ENCODE results near the genes NKIRAS2, KCNH4, CNTNAP1 and VPS25.

- PRO-cap, 3 experiments: no peak in any of the 3 experiments
- RAMPAGE, long total RNA: no peak
- RRBS, 2 experiments: no CpG with 5 or more reads among the region's 4 CpGs
These were observed 1.2 kb upstream of the ACLY start for GRCh38 chr17:41919860-41920441.

DNA sequence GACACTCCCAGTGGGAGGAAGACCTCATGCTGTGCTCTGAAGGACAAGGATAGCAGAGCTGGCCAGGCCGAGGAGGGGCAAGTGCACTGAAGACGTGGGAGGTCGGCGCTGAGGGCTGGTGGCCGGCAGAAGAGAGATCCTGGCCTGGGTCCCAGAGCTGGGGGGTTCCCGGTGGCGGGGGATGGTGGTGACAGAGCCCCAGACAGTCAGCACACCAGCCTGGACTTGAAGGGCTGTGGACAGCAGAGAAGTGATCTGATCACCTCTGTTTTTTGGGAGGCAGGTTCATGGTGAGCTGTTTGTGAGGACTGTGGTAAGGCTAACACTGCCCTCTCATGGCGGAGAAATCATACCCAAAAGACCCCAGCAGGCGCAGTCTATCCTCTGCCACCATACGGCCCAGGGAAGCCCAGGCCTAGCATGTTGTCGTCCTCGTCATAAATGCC lies 7.0 kb upstream of the CNP start:
- PRO-cap, 3 experiments: no peak in any of the 3 experiments
- RAMPAGE, long total RNA: no peak
- RRBS, 2 experiments: 0 to 10% methylated on average over 1 to 2 of the region's 12 CpGs

DNA sequence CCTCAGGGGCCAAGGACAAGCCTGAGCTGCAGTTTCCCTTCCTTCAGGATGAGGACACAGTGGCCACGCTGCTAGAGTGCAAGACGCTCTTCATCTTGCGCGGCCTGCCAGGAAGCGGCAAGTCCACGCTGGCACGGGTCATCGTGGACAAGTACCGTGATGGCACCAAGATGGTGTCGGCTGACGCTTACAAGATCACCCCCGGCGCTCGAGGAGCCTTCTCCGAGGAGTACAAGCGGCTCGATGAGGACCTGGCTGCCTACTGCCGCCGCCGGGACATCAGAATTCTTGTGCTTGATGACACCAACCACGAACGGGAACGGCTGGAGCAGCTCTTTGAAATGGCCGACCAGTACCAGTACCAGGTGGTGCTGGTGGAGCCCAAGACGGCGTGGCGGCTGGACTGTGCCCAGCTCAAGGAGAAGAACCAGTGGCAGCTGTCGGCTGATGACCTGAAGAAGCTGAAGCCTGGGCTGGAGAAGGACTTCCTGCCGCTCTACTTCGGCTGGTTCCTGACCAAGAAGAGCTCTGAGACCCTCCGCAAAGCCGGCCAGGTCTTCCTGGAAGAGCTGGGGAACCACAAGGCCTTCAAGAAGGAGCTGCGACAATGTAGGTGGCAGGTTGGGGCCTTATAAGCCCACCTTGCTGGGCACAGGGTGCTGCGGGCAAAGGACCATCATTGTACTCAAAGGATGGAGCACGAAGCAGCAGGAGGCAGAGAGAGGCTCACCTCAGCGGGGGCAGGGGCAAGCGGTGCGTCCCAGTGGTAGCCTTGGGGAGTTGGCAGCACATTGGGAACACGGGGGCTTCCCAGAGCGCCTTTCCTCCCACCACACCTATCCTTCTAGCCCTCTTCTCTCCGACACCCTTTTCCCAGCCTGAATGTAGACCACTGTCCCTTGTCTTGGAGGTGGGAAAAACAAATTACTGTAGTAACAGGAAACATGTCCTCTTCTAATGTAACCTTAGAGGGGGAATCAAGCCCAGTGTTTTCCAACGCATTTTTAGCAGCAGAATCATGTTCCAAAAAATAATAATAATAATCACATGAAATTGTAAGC lies 1.9 kb downstream of the CNP start:
- PRO-cap, 3 experiments: no peak in any of the 3 experiments
- RAMPAGE, long total RNA: no peak
- RRBS, 2 experiments: 83 to 93% methylated on average over 9 of the region's 42 CpGs

GRCh38 chr17:41989610-41990185 lies 23.1 kb downstream of the CNP start:
- PRO-cap, 3 experiments: no peak in any of the 3 experiments
- RAMPAGE, long total RNA: no peak
- RRBS, 2 experiments: no CpG with 5 or more reads among the region's 1 CpG

DNA sequence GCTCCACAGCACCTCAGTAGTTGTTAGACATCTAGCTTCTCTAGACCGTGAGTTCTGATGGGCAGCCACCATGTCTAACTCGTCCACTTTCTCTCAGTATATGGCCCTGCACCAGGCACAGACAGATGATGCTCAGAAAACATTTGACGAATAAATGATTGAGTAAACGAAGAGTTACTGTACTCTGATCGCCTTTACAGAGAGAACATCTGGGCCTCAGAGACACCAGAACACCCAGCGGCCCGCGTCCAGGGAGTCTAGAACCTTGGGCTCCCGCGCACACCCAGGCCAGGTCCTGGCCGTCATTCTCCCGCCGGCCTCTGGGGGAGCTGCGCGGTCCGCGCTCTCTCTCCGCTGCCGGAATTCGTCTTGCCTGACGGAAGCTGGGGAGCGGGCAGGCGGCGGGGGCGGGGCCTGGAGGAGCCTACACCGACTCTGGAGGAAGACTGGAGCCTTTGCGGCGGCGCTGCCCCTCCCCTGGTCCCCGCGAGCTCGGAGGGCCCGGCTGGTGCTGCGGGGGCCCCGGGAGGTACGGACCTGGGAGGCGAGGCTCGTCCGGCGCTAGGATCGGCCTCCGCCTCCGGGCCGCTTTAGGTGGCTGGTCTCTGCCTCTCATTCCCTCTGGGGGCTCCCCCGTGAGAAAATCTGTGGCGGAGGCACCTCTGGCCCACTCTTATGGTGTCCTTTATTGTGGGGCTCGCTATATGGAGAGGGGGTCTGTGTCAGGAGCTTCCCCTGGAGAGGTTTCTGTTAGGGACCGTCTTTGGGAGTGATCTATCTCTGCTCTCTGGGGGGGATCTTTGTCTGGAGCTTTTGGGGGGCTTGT lies at the start of gene NKIRAS2:
Gene NKIRAS2 (plus strand): TSS at position 415 of the 826 bp plus-strand sequence.
- PRO-cap, 3 experiments: peak in 3 of 3 experiments; most common plus-strand start position 397 of the sequence (in 2); most common minus-strand start position 304 of the sequence (in 2)
- RAMPAGE, long total RNA: start-site peak on the plus strand centred at position 428 of the sequence, 44 bp wide, 112 and 41 reads in 2 replicates
- RRBS, 2 experiments: 2 to 3% methylated on average over 7 to 14 of the region's 48 CpGs

GRCh38 chr17:42111585-42112385 lies 729 bp downstream of the DHX58 start:
- PRO-cap, 3 experiments: no peak in any of the 3 experiments
- RAMPAGE, long total RNA: no peak
- RRBS, 2 experiments: no CpG with 5 or more reads among the region's 18 CpGs

DNA sequence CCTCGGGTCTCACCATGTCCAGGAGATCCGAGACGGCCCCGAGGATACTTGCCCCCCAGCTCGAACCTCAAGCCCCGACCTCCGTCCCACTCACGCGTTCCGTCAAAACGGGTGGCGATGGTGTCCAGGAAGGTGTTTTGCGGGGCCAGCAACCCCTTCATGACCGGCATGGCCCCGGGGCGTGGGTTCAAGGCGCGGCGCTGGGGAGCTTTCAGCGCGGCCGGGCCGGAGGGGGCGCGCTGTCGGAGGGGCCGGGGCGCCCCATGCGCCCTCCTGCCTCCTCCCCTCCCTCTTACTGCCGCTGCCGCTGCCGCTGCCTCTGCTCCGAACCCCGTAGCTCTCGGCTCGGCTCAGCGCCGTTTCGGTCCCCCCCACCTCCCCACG lies at the start of gene KCNH4:
Gene KCNH4 (minus strand): TSS at position 367 of the 384 bp plus-strand sequence.
- PRO-cap, 3 experiments: no peak in any of the 3 experiments
- RAMPAGE, long total RNA: no peak
- RRBS, 2 experiments: 3 to 6% methylated on average over 8 of the region's 40 CpGs

- PRO-cap, 3 experiments: no peak in any of the 3 experiments
- RAMPAGE, long total RNA: no peak
- RRBS, 2 experiments: no CpG with 5 or more reads among the region's 10 CpGs
These were observed 354 bp upstream of the HCRT start for GRCh38 chr17:42185574-42186038.

DNA sequence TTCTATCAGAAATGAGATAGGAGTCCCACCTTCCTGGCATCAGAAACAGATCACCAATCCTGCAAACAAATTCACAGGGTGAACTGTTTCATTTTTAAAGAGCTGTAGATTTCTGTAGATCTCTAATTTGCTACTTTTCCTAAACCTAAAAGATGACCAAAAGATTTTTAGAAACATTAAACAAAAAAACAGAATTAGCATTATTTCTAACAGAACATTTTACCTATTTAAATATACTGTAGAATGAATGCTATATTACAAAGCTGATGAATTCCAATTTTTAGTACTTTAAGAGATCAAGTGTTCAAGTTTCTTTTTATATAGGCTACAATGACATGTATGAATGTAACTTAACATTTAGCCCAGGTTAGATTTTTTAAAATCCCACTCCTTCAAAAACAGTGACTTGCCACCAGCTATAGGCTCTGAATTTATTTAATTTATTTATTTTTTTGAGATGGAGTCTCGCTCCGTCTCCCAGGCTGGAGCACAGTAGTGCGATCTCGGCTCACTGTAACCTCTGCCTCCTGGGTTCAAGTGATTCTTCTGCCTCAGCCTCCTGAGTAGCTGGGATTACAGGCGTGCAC lies 7.5 kb downstream of the STAT5B start:
- PRO-cap, 3 experiments: no peak in any of the 3 experiments
- RAMPAGE, long total RNA: no peak
- RRBS, 2 experiments: no CpG with 5 or more reads among the region's 5 CpGs

- PRO-cap, 3 experiments: peak in 1 of 3 experiments; most common plus-strand start chr17:42312415 (in 1); most common minus-strand start chr17:42312247 (in 1)
- RAMPAGE, long total RNA: no peak
- RRBS, 2 experiments: under 1 to 3% methylated on average over 5 to 11 of the region's 48 CpGs
These were observed 23.9 kb downstream of the STAT5A start for GRCh38 chr17:42312029-42312839.

DNA sequence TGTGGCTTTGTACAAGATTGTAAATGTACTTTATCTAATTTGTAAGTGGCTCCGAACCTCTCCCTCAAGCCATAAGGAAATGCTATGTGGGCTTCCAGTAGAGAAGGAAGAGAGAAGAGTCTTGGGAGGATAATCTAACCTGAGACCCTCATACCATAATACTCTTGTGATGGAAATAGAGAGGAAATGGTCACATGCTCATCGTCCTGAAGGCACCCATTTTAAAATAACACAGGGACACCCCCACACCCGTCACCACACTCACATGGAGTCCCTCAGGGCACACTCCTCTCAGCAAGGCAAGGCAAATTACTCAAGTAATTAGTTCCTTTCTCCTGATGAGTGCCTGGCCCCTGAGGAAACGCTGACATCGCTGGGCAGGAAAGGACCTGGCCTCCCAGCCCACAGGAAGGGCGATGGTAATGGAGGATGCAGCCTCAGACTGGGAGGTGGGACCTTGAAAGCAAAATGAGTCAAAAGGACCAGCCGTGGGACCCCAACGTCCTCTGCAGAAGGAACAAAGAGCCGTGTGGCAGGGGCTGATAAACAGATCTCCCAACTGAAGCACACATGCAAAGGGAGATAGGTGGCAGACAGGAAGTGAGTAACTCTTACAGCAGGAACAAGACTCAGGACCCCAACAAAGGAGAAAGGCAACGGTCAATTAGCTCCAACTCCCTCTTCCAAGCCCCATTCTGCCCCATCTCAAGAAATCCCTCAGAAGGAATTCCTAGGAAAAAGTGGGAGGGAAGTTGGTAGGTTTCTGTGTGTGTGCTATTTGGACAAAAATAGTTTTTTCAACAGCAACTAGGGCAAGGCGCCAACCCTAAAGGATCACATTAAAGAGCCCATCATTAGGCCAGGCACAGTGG lies 31.5 kb downstream of the STAT5A start:
- PRO-cap, 3 experiments: no peak in any of the 3 experiments
- RAMPAGE, long total RNA: no peak
- RRBS, 2 experiments: no CpG with 5 or more reads among the region's 11 CpGs

DNA sequence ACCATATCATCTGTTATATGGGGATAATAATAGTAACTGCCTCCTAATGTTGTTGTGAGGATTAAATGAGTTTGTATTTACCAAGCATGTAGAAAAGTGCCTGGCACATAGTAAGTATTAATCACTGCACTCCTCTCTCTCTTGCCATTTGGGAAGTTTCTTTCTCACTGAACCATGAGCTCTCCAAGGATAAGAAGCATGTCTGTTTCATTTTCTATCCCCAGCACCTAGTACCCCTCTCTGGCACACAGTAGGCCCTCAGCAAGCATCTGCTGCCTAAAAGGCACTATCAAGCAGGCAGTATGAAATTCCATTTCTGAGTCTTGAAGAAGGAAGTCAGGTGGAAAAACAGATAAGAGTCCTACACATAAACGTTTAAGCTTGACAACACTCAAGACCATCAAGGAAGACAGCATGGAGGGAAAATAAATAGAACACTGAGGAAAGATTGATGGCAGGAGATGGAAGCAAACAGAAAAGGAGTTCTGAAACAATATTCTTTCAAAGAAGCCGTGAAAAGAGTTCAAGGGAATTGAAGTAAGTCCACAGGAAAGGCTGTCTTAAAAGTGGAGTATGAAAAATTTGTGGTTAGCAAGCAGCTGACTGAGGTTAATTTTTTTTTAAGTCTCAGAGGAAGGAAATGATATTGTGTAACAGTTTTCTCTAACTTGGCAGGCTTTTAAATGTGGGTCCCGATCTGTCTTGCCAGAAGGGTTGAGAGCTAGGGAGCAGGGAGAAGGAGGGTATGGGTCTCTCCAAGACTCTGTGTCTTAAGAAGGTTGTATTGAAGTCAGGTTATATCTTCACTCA lies 2.1 kb upstream of the ATP6V0A1 start:
- PRO-cap, 3 experiments: peak in 3 of 3 experiments; most common plus-strand start position 708 of the sequence (in 3)
- RAMPAGE, long total RNA: no peak
- RRBS, 2 experiments: no CpG with 5 or more reads among the region's 3 CpGs

- PRO-cap, 3 experiments: no peak in any of the 3 experiments
- RAMPAGE, long total RNA: no peak
- RRBS, 2 experiments: no CpG with 5 or more reads among the region's 19 CpGs
These were observed 18.7 kb upstream of the NAGLU start for GRCh38 chr17:42517118-42518016.

- PRO-cap, 3 experiments: no peak in any of the 3 experiments
- RAMPAGE, long total RNA: no peak
- RRBS, 2 experiments: no CpG with 5 or more reads among the region's 7 CpGs
These were observed 14.0 kb upstream of the NAGLU start for GRCh38 chr17:42522132-42522442.

DNA sequence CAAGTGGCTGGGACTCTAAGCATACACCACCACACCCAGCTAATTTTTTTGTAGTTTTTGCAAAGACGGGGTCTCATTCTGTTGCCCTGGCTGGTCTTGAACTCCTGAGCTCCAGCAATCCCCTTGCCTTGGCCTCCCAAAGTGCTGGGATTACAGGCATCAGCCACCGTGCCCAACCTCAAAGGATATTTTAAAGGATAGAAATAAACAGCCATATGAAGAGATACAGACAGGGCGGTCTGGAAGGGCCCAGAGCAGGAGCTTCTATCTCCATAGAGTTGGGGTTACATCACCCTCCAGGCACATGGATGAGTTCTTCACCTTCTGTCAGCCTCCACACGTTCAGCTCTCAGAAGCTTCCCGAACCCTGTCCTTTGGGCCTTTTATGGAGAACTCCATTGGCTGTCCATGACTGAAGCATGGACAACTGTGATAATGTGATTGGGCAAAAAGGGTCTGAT lies 7.0 kb upstream of the HSD17B1 start:
- PRO-cap, 3 experiments: no peak in any of the 3 experiments
- RAMPAGE, long total RNA: no peak
- RRBS, 2 experiments: no CpG with 5 or more reads among the region's 5 CpGs

GRCh38 chr17:42562242-42562986 lies 466 bp downstream of the COASY start:
- PRO-cap, 3 experiments: peak in 2 of 3 experiments; most common plus-strand start chr17:42562407 (in 2); most common minus-strand start chr17:42562406 (in 1)
- RAMPAGE, long total RNA: no peak
- RRBS, 2 experiments: 1 to 2% methylated on average over 9 of the region's 42 CpGs

- PRO-cap, 3 experiments: no peak in any of the 3 experiments
- RAMPAGE, long total RNA: no peak
- RRBS, 2 experiments: no CpG with 5 or more reads among the region's 9 CpGs
These were observed 4.4 kb downstream of the PSMC3IP start for GRCh38 chr17:42572871-42573768.

DNA sequence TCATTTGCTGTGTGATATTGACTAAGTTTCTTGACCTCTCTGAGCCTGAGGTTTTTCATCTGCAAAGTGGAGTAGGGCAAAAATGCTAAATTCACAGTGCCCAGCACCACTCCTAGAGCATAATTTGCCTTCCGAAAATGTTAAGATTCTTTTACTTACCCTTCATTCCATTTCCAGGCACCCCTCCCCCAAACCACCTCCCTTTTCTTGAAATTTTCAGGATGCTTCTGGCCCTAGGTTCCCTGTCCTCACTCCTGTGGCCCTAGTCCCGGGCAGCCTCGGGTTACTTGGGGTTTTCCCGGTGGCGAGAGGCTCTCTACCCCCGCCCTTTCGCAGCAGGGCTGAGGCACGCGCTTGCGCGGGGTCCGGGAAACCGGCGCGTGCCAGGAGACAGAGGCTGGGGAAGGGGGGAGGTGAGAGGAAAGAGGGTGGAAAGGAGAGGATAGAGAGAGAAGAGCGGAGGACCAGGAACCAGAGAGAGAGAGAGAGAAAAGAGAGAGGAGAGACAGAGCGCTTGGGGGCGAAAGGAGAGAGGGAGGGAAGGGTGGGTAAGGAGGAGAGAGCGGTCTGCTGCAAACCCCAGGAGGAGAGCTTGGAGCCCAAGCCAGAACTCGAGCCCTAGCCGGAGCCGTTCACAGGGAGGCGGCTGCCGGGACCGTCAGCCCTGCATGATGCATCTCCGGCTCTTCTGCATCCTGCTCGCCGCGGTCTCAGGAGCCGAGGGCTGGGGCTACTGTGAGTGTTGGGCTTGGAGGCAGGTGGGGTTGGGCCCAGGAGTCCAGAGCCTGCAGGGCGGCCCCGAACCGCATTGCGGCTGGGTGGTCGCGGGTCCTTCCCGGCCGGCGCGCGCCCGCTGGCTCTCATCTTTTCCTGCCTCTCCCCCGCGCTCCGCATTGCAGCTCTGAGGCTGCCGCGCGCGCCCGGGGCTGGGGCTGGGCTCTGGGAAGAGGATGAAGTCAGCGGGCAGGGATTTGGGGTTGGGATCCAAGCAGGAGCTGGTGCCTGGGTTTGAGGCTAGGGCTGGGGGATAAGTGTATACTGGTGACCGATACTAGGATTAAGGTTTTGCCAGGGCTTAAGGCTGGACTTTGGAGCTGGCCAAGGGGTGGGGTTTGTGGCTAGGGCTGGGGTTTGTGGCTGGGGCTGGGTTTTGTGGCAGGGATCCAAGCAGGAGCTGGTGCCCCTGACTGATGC lies at the start of gene CNTNAP1:
Gene CNTNAP1 (plus strand): TSS at position 370 of the 1,194 bp plus-strand sequence.
- PRO-cap, 3 experiments: peak in 2 of 3 experiments; most common plus-strand start position 422 of the sequence (in 1); most common minus-strand start position 270 of the sequence (in 1)
- RAMPAGE, long total RNA: start-site peak on the plus strand centred at position 372 of the sequence, 94 bp wide, 14 and 12 reads in 2 replicates
- RRBS, 2 experiments: 2 to 3% methylated on average over 20 of the region's 52 CpGs

GRCh38 chr17:42762747-42763717 lies 2.0 kb downstream of the RAMP2 start:
- PRO-cap, 3 experiments: peak in 1 of 3 experiments; most common minus-strand start chr17:42763119 (in 1)
- RAMPAGE, long total RNA: no peak
- RRBS, 2 experiments: no CpG with 5 or more reads among the region's 5 CpGs

- PRO-cap, 3 experiments: peak in 3 of 3 experiments; most common plus-strand start chr17:42773449 (in 3); most common minus-strand start chr17:42773364 (in 2)
- RAMPAGE, long total RNA: start-site peak on the plus strand at chr17:42773446-42773470, 44 and 71 reads in 2 replicates
- RRBS, 2 experiments: under 1 to 2% methylated on average over 5 of the region's 24 CpGs
These were observed at the start of gene VPS25 for GRCh38 chr17:42773084-42773642. VPS25 (plus strand) TSS chr17:42773449.

Data from skeletal muscle tissue (tissue), 7 donors.